Liver (tissue), 9 donors: ENCODE measurements around a stretch of chr11.

DNA sequence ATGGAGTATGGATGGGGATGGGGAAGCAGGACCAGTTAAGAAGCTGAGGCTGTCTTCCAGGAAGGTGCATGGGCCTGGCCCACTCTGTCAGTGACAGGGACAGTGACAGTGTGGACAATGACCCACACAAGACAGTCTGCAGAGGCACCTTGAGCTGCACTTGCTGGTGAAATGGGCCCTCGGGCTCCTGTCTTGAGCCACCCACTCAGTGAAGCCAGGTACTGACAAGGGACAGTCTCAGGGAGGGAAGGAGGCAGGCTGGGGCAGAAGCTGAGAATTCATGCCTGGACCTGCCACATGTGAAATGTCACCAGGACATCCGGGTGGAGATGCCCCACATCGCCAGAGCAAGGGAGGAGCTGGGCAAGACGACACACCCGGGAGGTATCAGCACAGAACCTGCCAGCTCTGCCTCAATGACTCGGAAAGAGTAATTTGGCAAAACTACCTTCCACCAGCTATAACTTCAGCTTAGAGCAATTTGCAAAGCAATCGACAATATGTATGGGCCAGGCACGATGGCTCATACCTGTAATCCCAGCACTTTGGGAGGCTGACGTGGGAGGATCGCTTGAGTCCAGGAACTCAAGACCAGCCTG is 23.5 kb downstream of the CPT1A start:
- PRO-cap, 5 experiments = no peak in any of the 5 experiments
- RAMPAGE, long total RNA, 2 experiments = no peak in any of the 2 experiments
- RRBS = 81% methylated on average over 2 of the region's 10 CpGs

DNA sequence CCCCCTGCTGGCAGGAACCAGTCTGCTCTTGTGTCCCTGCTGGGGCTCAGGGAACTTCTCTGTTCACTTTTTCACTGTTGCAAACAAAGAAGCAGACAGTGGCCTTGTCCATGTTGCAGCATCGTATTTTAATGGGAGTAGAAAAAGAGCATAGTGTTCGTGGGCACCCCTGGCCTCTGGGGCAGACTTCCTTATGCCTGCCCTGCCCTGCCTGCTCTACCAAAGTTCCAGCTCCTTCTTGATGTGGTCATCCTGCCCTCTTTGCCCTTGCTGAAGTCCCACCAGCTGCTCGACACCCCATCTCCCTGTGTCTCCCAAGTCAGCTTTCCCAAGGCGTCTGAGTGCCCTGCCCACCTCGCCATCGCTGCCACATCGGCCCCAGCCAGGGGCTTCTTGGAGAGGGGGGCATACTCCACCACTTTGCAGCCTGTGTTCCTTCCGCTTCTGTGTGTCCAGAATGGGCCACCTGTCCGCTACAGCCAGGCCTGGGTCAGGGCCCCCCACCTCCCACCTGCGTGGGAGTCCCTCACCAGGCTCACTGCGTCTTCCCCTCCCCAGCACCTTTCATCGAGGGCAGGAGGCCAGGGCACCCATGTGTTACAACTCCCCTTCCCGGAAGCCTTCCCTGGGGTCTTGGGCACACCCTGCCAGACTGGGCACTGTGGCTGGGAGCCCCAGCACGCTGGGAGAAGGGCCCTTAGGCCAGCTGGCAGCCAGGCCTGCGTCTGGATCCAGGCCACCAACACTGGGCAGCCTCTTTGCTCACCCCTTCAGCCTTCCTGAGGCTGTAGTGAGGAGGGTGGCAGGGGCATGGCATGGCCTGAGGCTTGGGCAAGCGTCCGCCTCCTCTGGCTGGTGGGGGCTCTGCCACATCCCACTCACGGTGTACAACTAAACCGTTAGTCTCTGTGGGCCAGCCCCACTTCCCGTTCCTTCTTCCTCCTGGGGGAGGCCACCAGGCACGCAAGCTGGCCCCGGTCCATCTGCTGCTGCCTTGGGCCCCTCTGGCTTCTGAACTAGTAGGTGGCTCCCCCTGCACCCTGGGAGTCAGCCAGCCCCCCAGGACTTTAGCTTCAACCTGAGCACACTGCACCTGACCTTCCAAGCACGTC is 13.5 kb downstream of the CPT1A start:
- PRO-cap, 5 experiments = no peak in any of the 5 experiments
- RAMPAGE, long total RNA, 2 experiments = no peak in any of the 2 experiments
- RRBS = no CpG with 5 or more reads among the region's 23 CpGs

- PRO-cap, 5 experiments = peak in 1 of 5 experiments; most common plus-strand start chr11:68831271 (in 1); most common minus-strand start chr11:68831148 (in 1)
- RAMPAGE, long total RNA, 2 experiments = no peak in any of the 2 experiments
- RRBS = no CpG with 5 or more reads among the region's 6 CpGs
Measured at GRCh38 chr11:68831078-68831605, 10.6 kb downstream of the CPT1A start.

GRCh38 chr11:68941730-68942469 is 38.2 kb downstream of the IGHMBP2 start:
- PRO-cap, 5 experiments = no peak in any of the 5 experiments
- RAMPAGE, long total RNA, 2 experiments = no peak in any of the 2 experiments
- RRBS = 88% methylated on average over 2 of the region's 24 CpGs

- PRO-cap, 5 experiments = no peak in any of the 5 experiments
- RAMPAGE, long total RNA, 2 experiments = no peak in any of the 2 experiments
- RRBS = no CpG with 5 or more reads among the region's 12 CpGs
Measured at GRCh38 chr11:68962386-68962945, 18.3 kb downstream of the MRGPRD start.

DNA sequence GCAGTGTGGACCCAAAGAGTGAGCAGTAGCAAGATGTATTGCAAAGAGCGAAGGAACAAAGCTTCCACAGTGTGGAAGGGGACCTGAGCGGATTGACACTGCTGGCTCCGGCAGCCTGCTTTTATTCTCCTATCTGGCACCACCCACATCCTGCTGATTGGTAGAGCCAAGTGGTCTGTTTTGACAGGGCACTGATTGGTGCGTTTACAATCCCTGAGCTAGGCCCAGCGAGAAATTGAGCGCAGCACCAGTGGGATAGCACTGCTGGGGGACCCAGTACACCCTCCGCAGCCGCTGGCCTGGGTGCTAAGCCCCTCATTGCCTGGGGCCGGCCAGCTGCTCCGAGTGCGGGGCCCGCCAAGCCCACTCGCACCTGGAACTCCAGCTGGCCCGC is 6.6 kb downstream of the MRGPRD start:
- PRO-cap, 5 experiments = no peak in any of the 5 experiments
- RAMPAGE, long total RNA, 2 experiments = no peak in any of the 2 experiments
- RRBS = no CpG with 5 or more reads among the region's 14 CpGs

DNA sequence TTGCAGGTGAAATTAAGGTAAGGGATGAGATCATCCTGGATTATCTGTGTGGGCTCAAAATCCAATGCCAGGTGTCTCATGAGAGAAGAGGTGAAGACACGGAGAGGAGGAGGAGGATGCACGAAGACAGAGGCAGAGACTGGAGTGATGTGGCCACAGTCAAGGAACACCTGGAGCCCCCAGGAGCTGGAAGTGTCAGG is 47.4 kb upstream of the SMIM38 start:
- PRO-cap, 5 experiments = no peak in any of the 5 experiments
- RAMPAGE, long total RNA, 2 experiments = no peak in any of the 2 experiments
- RRBS = no CpG with 5 or more reads among the region's 2 CpGs

GRCh38 chr11:69137436-69137950 is 18.2 kb upstream of the SMIM38 start:
- PRO-cap, 5 experiments = no peak in any of the 5 experiments
- RAMPAGE, long total RNA, 2 experiments = no peak in any of the 2 experiments
- RRBS = no CpG with 5 or more reads among the region's 6 CpGs

DNA sequence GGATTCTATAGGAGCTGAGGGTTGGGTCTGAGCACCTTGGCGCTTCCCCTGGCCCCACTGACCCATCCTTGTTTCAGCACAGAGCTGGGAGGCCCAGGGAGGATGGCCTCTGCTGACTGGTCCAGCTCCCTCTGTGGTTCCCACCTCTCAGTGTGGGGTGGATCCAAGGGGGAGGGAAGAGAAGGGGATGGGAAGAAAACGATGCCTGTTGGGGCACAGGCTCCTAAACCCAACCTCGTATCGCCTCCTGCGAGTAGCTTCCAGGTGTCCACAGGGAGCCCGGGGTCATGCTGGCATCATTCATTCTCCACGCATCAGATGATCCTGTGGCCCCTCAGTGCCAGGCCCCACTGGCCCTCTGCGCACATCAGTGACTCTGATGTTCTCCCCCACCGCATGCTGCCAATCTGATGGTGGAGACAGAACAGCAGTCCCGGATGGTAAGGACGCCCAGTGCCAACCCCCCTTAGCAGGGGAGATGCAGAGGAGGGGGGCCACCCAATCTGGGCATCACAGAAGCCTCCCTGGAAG is 5.1 kb downstream of the MYEOV start:
- PRO-cap, 5 experiments = no peak in any of the 5 experiments
- RAMPAGE, long total RNA, 2 experiments = no peak in any of the 2 experiments
- RRBS = 100% methylated on average over 1 of the region's 11 CpGs

DNA sequence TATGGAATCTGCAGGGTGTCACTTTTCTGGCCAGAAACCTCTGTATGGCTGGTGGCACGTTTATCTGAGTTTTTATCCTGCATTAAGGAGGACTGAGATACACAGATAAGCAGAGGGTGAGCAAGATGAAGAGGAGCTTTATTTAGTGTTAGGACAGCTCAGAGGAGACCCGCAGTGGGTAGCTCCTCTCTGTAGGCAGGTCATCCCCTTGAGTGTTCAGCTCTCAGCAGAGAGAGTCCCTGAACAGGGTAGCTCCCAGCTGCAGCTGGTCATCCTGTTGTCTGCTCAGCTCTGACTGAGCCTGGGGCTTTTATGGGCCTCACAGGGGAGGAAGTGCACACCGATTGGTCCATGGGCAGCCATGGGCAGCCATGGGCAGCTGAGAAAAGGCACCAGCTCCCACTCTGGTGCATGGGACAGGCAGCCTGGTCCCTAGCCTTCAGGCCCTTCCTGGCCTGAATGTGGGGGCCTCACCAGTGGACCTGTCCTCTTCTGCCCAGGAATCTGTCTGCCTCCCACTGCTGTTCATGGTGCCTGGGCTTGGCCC is 54.5 kb downstream of the MYEOV start:
- PRO-cap, 5 experiments = no peak in any of the 5 experiments
- RAMPAGE, long total RNA, 2 experiments = no peak in any of the 2 experiments
- RRBS = no CpG with 5 or more reads among the region's 3 CpGs

GRCh38 chr11:69419372-69420035 is 125.5 kb downstream of the MYEOV start:
- PRO-cap, 5 experiments = no peak in any of the 5 experiments
- RAMPAGE, long total RNA, 2 experiments = no peak in any of the 2 experiments
- RRBS = no CpG with 5 or more reads among the region's 20 CpGs

DNA sequence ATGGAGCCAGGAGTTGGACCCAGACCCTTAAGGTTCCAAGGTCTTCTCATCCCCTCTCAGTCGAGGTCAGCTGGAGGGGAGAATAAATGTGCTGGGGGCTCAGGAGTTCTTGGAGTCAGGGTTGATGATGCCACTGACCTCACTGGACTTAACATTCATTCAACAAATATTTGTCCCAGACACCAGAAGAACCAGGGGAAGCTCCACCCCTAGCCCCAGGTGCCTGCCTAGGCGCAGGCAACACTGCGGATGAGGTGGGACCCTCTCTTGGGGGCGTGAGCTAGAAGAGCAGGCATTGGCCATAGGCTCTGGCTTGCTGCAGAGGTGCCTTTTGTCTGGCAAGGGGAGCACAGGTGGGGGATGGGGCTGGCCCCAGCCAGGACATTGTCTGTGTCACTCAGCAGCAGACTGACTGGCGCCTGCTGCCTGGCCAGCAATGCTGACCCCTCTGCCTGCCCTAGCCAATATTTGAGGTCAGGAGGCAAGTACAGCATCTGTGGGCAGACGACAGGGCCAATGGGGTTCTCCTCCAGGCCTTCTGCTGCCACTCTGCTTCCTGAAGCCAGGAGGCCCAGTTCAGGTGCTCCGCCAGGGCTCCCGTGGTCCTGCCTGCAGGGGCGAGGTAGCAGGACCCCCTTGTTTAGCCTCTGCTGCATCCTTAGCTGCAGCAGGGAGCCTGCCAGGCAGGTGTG is 155.6 kb upstream of the CCND1 start:
- PRO-cap, 5 experiments = no peak in any of the 5 experiments
- RAMPAGE, long total RNA, 2 experiments = start-site peak on the plus strand in 1 of 2 experiments, centred at position 562 of the sequence, 30 reads per replicate
- RRBS = no CpG with 5 or more reads among the region's 9 CpGs

- PRO-cap, 5 experiments = peak in 2 of 5 experiments; most common minus-strand start chr11:69570260 (in 2)
- RAMPAGE, long total RNA, 2 experiments = no peak in any of the 2 experiments
- RRBS = no CpG with 5 or more reads among the region's 8 CpGs
Measured at GRCh38 chr11:69570034-69570559, 70.9 kb upstream of the CCND1 start.

- PRO-cap, 5 experiments = peak in 2 of 5 experiments; most common plus-strand start chr11:69634890 (in 2); most common minus-strand start chr11:69634754 (in 1)
- RAMPAGE, long total RNA, 2 experiments = no peak in any of the 2 experiments
- RRBS = no CpG with 5 or more reads among the region's 8 CpGs
Measured at GRCh38 chr11:69634616-69635183, 6.3 kb upstream of the CCND1 start.

DNA sequence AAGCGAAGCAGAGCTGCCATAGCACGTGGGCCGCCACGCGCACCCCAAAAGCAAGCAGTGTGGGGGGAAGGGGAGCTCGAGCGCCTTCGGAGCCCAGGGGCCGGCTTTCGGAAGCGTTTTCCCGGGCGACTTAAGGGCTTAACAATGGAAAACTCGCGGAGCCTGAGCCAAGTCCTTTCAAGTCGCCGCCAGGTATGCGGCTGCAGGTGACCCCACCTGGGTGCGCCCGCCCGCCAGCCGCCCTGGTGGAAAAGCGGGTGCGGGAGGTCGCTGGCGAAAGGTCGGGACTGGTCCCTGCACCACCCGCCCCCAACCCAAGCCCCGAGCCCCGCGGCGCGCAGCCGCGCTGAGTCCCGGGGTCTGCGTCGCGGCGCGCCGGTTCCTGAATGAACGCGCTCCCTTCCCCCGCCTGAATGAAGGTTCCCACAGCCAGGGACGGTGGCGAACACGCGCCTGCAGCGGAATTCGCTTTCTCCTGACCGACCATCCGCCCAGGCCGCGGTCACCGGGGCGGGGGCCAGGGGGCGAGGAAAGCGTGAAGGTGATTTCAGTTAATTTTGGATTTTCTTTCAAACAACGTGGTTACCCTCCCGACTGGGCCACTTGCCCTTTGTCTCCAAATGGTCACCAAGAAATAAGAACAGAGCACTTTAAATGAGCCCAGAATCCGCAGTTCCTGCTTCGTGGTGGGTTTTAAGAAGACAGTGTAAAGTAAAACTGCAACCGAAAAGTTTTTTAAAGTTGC is 2.7 kb upstream of the CCND1 start:
- PRO-cap, 5 experiments = peak in 4 of 5 experiments; most common plus-strand start position 416 of the sequence (in 1); most common minus-strand start position 415 of the sequence (in 2)
- RAMPAGE, long total RNA, 2 experiments = no peak in any of the 2 experiments
- RRBS = no CpG with 5 or more reads among the region's 64 CpGs

GRCh38 chr11:69654697-69655376 is 13.9 kb downstream of the CCND1 start:
- PRO-cap, 5 experiments = no peak in any of the 5 experiments
- RAMPAGE, long total RNA, 2 experiments = no peak in any of the 2 experiments
- RRBS = 22% methylated on average over 15 of the region's 24 CpGs

- PRO-cap, 5 experiments = no peak in any of the 5 experiments
- RAMPAGE, long total RNA, 2 experiments = no peak in any of the 2 experiments
- RRBS = no CpG with 5 or more reads among the region's 15 CpGs
Measured at GRCh38 chr11:69670042-69670602, 5.0 kb downstream of the LTO1 start.

- PRO-cap, 5 experiments = peak in 5 of 5 experiments; most common plus-strand start chr11:69675541 (in 4)
- RAMPAGE, long total RNA, 2 experiments = no peak in any of the 2 experiments
- RRBS = 0% methylated on average over 1 of the region's 14 CpGs
Measured at GRCh38 chr11:69675452-69675611, 179 bp upstream of the LTO1 start.

GRCh38 chr11:69703070-69703881 is 546 bp downstream of the FGF19 start:
- PRO-cap, 5 experiments = no peak in any of the 5 experiments
- RAMPAGE, long total RNA, 2 experiments = no peak in any of the 2 experiments
- RRBS = 9% methylated on average over 13 of the region's 83 CpGs

- PRO-cap, 5 experiments = no peak in any of the 5 experiments
- RAMPAGE, long total RNA, 2 experiments = no peak in any of the 2 experiments
- RRBS = 3% methylated on average over 15 of the region's 46 CpGs
Measured at GRCh38 chr11:69704532-69705034, 761 bp upstream of the FGF19 start.